Bronchus fibroblast of lung (primary cell): ENCODE measurements around a stretch of chr13.

- RAMPAGE, long total RNA = no peak
Observed at GRCh38 chr13:31807144-31807662, 67.9 kb downstream of the RXFP2 start.

- RAMPAGE, long total RNA = no peak
Observed at GRCh38 chr13:32206031-32206775, 109.0 kb downstream of the ZAR1L start.

DNA sequence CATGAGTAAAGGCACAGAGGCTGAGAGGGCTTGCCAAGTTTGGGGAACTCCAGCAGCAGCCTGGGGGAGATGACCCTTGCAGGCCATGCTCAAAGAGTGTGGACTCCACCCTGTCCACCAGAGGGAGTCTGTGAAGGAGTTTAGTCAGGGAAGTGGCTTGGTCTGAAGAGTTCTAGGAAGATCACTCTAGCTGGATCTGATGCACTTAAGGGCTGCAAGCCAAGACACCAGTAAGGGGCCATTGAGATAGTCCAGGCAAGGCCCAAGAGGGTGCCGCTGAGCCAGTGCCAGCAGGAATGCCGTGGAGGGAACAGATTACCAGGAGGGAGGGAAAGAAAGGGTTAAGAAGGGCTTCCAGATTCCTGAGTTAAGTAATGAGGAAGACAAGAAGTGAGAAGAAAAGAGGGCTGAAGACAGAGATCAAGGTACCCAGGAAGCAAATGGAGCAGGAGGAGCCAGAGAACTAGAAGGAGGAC is 68.7 kb downstream of the ZAR1L start:
- RAMPAGE, long total RNA = no peak

GRCh38 chr13:32298357-32298904 is 16.7 kb downstream of the ZAR1L start:
- RAMPAGE, long total RNA = no peak

- RAMPAGE, long total RNA = no peak
Observed at GRCh38 chr13:32421300-32421771, 6.6 kb downstream of the N4BP2L1 start.

DNA sequence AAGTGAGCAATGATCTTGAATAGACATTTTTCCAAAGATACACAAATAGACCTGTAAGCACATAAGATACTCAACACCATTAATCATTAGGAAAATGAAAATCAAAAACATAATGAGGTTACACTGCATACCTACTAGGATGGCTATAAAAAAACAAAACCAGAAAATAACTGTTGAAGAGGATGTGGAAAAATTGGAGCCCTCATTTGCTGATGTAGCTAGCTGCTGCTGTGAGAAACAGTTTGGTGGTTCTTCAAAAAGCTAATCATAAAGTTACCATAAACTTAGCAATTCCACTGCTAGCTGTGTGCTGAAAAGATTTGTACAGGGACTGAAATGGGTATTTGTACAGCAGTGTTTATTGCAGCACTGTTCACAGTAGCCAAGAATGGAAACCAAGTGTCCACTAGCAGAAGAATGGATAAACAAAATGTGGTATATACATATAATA is 46.1 kb downstream of the PDS5B start:
- RAMPAGE, long total RNA = no peak

GRCh38 chr13:32774683-32775403 is 188.6 kb downstream of the PDS5B start:
- RAMPAGE, long total RNA = no peak

DNA sequence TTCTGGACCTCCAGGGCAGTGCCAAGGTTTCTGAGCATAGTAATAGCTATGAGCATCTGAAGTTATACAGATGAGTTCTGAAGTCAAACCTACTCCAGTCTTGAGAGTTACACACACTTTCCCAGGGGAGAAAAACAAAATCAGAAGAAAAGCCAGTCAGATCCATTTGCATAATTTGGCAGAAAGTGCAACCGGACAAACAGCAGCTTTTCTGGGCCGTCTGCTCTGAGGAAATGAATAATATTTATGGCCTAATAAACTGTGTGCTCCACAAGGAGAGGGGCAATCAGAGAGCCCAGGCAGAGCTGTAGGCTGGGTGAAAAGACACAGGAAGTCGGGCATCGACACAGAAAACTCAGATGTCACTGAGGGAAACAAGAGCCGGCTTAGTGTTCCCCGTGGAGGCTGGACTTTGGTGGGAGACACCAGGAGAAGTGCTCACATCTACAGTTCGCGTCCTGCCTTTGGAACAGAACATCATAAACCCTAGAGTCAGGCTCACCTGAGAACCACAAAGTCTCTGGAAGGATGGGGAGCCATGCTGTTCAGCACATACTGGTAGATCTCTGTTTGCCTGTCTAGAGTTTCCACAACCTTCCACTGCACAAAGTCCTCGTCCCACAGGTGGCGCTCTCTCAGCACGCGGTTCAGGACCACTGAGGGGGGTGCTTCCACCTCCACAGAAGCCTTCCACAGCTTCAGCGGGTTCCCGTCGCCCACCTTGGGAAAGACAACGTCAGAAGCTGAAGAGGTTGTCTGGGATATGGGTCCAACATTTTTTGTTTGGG is 93.3 kb downstream of the KL start:
- RAMPAGE, long total RNA = no peak

DNA sequence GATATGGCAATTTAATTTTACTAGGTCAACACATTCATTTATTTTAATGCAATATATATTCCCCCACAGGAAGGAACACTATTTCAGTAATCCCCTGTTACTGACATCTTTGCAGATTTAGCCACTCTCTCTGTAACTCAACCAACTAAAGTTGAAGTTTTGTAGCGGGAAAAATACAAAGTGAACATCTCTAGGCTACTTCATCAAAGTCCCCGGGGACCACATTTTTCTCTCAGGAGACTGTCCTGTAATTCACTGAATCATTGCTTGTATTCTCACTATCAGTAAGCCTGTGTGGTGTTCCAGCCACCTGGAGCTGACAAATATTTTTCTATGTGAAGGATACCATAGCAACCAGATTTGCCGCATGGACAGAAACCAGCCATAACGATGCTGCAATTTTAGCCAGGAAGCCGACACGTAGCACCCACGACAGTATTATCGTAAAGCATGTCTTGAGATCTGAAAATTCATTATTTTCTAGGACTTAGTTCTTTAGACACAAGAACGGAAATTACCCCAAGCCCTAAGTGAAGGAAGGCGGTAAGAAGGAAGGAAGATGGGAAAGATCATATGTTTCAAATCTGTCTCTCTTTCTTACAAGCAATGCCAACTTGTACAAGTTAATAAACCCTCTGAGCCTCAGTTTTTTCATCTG is 90.2 kb downstream of the STARD13 start:
- RAMPAGE, long total RNA = no peak

DNA sequence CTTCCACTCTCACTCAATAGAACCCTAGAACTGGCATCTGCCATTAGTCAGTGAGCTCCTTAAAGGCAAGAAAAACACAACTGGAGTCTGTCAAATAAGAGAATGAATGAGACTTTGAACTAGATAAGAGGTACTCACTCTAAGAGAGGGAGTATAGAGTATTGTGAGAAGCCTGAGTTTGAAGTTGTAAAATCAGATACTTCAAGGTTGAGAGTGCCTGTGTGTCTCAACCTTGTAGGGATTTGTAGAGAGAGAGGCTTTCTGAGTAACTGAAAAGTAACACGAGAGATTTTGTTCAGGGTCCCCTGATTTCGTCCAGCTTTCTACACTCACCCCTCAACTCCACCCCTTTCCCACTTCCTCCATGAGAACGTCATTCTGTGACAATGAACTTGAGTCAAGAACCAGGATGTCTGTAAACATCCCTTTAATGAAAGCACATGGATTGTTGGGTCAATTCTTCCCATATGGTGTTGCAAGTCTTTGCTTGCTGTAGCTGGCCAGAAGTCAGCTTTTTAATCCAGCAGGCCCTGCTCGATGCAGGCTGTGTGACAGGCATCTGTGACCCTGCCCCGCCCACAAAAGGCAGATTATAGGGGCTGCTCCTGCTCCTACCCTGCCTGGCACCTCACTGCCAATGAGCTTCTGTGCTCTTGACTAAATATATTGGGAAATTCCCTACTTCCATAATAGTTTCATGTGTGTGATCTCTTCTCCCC is 78.1 kb downstream of the STARD13 start:
- RAMPAGE, long total RNA = no peak

GRCh38 chr13:33228746-33229566 is 56.6 kb downstream of the STARD13 start:
- RAMPAGE, long total RNA = no peak

GRCh38 chr13:33248543-33249084 is 36.9 kb downstream of the STARD13 start:
- RAMPAGE, long total RNA = no peak

DNA sequence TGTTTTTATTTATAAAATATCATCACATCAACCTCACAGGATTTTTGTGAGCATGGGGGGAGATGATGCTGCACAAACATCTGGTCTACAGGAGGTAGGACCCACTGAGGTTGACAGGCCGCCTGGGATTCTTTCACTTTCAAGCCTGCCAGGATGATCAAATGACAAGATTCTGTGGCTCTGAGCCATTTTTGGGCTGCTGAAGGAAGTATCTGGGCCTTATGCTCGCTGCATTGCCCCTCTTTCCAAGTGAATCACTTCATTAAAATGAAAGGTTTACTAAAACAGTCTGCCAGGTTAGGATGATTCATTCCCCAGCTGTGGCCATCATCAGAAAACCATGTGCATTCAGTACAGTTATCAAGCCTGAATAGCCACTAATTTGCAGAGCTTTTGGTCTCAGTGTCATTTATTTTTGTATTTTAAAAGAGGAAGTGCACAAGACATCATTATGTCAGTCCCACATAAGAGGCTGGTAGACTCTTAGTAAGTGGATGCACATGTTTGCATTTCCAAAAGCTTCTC is 34.4 kb downstream of the STARD13 start:
- RAMPAGE, long total RNA = no peak

DNA sequence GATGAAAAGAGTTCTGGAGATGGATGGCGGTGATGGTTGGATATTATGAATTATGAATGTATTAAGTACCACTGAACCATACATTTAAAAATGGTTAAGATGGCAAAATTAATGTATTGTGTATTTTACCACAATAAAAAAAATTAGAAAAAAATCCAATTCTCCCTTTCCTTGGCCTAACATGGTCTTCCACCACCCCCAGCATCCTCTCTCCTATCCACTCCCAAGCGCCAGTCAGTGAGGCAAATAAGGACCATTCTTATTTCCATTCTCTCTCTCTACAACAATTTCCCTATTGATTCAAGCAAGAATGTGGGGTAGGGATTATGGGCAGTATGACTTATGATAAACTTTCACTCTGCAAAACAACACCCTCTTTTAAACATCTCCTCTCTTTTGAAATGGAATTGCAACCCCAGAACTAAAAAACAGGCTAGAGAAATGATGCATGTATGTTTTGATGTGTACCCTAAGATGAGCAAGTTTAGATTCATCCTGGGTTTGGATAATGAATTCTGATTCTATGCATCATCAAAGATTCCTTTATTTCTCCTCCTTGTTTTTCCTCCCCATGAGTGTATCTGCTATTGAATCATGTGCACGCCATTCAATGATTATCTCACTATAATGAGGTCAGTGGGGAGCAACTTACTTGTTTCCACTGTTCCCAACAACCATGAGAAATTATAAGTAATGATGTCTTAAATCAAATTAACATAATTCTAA is 3.5 kb downstream of the STARD13 start:
- RAMPAGE, long total RNA = no peak

- RAMPAGE, long total RNA = no peak
Observed at GRCh38 chr13:33316078-33316583, 30.6 kb upstream of the STARD13 start.

DNA sequence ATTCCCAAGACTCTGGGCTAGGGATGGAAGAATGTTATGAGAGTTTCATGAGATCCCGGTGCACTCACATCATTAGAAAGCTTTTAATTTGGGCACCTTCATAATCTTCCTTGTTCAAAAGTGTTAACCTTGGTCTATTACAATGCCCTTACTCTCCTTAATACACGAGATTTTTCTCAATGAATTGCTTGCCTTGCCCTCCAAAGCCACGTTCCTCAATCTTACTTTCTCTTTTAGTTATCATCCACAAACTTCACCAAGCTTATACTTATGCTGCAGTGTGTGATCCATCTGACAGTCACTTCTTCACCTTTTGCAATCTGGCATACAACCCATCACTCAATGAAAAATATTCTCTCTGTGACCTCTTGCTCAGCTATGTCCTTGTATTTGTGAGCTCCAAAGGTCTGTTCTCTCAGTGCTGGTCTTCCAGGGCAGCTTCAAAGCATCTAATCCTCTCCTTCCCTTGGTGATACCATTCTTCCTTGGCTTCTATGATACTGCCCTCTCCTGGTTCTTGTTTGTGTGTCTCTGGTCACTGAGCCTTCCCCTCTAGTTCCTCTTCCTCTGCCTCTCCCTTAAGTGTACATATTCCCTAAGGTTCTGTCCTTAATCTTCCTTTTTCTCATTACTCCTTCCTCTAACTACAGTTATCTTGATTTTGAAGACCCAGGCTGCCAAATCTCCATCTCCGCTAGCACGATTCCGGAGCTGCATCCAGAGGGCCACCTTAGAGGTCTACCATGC is 202.2 kb upstream of the STARD13 start:
- RAMPAGE, long total RNA = no peak

DNA sequence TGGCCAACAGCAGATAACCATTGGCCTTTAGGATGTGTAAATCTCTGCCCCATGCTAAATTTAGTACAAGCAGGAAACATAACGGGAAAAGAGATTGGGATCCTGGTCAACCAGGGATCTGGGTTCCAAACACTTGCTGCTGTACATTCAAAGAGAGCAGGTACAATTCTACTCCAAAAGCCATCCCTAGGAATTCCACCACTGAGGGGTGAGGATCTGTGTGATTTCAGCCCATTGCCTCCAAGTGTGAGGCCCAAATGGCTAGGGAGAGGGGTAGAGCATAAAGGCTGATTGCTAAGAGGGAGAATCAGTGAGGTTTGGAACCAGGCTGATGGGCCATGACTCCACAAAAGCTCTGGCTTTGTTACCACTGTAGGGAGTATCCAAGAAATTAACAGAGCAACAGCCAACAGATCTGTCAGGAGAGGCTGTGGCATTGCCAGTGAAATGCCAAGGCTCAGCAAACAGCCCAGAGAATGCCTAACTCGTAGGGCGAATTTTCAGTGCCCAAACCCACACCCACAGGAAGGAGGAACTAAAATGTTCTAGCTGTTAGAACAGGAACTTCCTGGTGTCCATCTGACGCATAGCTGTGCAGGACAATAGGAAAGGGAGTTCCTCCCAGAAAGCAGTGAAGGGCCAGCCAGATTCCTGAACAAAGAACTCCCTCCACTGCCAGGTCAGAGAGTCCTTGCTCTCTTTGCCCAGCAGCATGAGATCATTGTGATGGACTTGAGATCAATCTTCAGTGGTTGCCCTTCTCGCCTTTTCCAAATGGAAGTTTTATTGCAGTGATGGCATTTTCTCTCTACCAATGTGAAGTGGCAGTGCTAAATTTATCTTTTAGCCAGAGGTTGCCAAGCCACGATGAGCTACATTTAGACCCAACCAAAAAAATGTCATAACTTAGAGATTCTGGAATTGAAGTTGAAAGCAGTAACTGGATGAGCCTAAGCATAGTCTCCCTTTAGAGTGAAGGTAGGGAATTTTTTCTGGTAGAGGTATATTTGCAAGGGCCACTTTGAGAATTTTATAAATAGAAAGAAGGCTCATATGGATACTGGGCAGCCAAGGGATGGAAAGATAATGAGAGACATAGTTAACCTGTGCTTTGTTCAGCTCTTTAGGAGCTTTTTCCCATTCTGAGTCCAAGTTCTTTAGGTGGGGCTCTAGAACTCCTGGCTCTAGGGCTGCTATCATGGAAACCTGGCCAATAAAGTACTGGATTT is 224.2 kb upstream of the STARD13 start:
- RAMPAGE, long total RNA = no peak

DNA sequence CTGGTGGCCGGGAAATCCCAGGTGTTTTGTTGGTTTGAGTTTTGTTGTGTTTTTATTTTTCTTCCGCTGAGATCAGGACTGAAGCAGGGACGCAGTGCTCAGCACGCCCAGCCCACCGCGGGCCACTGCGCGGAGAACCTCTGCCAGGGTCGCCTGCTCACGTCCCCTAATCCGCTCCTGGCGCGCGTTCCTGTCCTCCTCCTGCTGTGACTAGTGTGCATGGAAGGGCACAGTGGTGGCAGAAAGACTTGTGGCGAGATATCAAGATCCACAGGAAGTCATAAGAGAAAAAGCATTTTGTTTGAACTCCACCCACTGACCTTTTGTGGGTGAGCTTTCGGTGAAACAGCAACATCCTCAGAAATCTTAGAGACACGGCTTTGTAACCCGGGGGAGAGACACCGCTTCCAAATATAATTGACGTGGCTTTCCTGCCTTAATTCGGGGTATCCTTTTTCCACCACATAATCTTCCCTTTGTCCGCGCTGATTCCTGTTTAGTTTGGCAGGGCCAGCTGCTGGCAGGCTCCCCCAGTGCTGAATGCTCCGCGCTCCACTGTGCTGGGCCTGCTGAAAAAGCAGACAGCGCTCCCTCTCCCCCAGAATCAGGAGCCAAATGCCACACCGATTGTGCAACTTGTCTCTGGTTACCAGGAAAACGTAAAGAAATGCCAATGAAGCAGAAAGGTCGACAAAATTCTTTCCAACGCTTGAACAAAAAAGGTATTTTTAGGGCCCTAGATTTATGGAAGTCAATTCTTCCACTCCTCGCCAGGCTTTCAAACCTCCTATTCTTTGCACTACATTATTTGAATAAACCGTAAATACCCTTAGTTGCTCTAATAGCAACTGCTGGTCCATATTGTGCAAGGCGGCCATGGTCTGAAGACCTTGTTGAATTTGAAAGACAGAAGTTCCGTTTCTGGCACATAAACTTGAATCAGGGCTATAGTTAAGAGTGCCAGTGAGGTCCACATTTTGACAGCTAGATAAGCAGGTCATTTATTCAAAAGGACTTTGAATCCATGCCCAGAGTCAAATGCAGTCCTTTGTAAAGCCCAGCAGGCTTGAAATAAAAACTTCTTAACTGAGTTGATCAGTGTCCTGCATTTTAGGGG is 206.9 kb upstream of the RFC3 start:
- RAMPAGE, long total RNA = no peak

DNA sequence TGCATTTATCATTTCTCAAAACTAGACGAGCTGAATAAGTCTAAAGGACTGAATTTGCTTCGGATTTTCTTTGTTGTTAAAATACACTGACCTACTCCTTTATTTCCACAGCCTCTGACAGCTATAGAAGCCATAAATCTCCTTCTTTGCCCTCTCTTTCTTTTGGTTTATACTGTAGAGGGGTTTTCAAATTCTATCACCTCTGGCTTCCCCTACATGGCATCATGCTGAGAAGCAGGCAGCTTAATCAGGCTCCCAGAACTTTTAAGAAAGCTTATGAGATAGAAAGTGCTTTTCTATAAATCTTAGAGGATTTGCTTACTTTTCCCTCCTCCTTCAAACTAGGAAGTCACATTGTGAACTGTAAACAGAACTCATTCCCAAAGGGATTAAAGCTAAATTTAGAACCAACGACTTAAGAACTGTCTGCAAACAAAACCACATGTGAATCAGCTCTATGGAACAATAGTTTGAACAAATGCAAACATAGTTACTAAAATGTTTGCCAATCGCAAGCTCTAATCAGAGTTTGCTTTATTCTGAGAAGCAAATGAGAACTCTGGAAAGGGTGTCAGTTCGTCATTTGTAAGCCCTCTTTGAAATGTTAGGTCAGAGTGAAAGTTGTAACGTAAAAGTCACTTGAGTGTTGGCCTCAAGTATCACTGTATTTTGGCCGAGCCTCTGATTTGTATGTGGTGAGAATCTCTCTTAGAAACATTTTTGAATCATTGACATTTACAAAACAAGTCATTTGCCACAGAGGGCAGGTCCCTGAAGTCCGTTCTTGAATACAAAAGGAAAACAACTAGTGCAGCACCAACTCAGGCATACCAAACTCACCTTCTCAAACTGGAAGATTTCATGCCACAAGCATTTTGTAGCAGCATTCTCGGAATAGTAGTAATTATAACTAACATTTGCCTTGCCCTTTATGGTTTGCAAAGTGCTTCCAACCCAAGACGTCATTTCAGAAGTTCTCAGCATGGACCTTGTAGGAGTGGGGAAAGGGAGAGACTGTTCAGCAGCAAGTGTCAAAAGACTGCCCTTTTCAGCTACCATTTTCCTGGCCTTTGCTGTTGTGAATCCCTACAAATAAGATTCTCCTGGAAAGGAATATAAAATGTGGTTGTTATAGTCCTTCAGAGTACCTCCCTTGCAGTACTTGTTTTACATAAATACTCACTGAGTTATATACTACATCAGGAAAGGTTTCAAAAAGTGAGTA is 344.3 kb downstream of the RFC3 start:
- RAMPAGE, long total RNA = no peak

DNA sequence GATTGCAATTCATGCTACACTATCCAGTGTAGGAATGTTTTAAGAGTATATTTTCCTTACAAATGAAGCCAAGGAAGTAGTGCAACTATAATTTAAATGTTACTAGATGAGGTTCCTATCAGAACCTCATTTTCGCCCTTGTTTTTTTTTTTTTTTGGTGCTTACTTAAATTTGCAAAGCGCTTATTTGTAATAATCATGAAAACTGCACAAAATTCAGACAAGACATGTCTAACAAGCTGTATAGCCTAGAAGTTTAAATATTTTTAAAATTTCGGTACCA is 182.0 kb downstream of the NBEA start:
- RAMPAGE, long total RNA = no peak